Penis (tissue), 1 donor: ENCODE measurements around a stretch of chr6.

GRCh38 chr6:161216108-161217157 is 57.4 kb downstream of the AGPAT4 start:
- PRO-cap: no peak

- PRO-cap: no peak
Measured at GRCh38 chr6:161242088-161242720, 31.7 kb downstream of the AGPAT4 start.

DNA sequence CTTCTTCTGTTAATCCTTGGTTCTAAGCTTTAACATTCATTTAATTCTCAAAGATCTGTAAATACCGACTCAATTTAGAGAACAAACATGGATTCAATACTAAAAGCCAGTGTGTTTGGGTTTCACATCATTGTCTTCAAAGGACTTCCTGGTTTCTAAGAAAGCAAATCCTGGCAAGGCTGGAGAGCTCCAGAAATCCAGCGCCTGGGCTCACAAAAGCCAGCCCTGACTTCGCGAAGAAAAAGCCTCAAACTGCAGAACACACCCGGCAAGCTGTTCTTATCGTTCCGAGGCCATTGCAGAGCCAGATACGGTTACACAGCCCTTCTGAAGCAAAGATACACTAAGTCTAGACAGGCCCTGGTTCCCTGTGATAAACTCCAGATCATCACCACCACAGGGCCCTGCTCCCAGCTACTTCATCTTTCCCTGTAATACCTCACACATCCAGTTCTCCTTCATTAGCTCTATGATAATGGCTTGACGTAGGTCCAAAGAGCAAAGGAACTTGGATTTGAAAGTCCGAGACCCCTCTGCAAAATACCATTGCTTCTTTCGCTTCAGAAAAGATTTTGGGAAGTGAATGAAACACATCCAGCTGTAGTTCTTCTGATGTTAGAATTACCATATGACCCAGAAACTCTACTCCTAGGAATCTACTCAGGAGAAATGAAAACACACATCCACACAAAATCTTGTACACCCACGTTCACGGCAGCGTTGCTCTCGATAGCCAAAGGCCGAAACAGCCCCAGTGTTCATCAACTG is 19.0 kb downstream of the AGPAT4 start:
- PRO-cap: no peak

GRCh38 chr6:161359099-161359883 is 85.4 kb upstream of the AGPAT4 start:
- PRO-cap: no peak

GRCh38 chr6:162388147-162388500 is 339.4 kb downstream of the PRKN start:
- PRO-cap: no peak

DNA sequence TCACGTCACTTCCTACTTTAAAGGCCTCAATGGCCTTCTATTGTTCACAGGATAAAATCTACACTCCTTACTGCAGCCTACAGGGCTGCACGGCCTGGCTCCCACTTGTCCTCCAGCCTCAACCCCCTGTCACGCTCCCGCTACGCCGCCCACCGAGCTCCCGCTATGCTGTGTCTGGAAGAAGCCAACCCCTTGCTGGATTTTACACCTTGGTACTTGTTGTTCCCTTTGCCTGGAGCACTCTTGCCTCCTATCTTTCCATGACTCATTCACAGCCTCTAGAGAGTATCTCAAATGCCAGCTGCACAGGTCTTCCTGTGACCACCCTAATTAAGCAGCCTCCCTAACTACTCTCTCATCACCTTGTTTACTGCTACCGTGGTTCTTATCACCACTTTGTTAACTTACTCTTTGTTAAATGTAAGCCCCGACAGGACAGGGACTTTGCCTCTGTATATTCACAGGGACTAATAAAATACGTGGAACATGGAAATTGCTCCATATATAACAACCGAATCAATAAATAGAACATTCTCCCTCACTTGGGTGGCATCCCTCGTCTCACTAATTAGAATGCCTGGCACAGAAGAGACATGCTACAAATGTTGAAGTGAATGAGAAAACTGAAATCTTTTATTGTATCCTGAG is 259.8 kb downstream of the PRKN start:
- PRO-cap: no peak

DNA sequence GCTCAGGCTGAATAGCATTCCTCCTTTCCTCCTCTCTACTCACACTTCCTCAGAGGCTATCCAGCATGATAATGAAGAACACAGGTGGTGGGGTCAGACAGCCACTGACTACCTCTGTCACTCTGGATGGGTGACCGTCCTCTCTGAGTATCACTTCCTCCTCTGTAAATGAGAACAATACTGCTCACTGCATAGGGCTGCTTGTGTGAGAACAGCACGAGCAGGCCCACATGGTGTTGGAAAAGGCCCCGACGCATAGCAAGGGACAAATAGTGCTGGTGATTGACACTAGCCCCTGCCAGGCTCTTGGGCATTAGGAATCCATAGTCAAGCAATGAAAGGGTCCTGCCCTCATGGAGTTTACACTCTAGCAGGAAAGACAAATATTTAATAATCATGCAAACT is 239.1 kb downstream of the PRKN start:
- PRO-cap: no peak

GRCh38 chr6:162660441-162660906 is 67.1 kb downstream of the PRKN start:
- PRO-cap: no peak

DNA sequence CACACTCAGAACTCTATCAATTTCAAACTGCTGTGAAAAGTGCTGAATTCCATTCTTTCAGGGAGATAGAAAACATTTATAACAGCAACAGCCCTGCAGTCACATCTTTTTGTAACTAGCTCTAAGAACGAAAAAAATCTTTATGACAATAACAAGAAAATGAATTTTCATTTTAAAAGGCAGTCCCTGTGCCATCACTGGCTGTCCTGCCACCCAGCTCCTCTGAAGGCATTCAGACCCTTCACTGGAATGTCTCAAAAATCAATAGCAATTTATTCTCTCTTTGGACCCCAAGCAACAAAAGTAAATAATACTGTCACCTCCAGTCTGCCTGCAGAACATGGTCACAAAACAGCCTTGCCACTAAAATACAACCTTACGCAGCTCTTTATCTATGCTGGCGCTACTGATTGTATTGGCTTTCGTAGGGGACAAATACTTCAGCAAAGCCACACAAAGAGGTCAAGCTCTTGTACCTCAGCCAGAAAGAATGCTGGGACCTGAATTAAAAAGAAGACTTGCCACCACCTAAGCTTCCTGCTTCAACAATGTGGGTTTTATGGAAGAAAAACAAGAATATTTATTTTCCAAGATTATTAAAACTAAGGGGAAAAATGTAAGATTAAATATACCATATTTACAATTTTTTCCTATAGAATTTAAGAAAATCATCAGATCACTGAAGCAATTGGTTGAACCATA is 57.3 kb downstream of the PRKN start:
- PRO-cap: no peak

GRCh38 chr6:162868854-162869336 is 141.1 kb downstream of the PACRG start:
- PRO-cap: no peak

DNA sequence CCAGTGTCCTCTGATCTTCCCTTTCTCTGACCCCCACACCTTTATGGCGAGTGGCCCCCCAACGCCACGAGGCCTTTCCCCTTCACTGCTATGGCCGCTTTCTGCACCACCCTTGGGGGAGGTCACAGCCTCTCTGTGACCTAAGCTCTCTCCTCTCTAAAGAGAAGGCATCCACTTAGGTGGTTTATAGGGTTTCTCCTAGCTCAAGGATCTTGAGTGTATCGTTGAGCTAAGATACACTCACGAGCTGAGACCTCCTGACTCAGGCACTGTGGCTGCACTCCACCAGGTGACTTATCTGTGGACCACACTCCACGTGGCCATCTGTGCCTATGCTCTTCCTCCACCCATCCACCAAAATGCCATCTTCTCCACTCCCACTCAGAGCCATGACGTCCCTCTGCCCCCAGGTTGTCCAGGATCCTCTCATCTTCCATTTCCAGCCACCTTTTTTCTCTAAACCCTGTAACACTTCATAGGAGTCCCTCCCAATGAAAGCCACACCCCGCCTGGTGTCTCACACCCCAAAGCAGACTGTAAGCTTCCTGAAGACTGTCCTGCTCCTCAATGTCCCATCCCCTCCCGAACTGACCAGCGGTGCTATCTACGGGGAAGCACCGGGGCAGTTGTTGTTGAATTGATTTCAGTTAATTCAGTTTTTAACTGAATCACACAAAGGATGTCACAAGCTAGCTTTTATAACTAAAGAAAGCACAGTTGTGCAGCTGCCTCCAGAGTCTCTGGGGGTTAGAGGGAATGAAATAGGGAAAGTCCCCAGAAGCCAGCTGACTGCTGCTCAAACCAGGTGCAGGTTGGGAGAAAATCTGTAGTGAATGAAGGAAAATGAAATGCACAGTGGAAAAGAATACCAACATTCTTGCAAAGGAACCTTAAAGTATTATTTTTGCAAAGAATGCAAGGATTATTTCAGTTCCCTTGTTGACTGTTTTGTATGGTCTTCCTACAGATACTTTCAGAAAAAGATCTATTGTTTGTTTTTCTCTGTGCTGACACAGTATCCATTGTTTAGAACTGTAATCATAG is 222.8 kb upstream of the QKI start:
- PRO-cap: no peak

DNA sequence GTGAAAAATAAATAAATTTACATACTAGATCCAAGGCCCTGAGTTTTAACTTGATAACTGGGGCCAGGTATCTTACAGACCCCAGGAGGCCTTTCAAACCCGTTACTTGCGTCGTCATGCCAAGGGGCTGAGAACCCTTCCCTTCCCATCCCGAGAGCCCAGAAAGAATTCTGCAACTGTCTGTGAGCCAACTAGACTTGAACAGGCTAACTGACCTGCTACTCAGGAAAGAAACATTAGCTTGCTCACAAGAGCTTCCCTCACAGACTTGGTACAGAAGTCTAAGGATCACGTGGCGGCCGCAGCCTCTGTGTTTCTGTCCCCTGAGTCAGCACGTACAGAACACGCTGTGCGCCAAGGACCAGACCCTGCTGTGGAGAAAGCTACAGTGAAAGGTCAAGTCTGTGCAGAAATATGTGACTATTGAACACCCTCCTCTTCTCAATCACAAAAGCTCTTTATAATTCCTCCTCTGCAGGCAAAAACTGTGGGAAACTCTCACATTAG is 151.4 kb upstream of the QKI start:
- PRO-cap: no peak

DNA sequence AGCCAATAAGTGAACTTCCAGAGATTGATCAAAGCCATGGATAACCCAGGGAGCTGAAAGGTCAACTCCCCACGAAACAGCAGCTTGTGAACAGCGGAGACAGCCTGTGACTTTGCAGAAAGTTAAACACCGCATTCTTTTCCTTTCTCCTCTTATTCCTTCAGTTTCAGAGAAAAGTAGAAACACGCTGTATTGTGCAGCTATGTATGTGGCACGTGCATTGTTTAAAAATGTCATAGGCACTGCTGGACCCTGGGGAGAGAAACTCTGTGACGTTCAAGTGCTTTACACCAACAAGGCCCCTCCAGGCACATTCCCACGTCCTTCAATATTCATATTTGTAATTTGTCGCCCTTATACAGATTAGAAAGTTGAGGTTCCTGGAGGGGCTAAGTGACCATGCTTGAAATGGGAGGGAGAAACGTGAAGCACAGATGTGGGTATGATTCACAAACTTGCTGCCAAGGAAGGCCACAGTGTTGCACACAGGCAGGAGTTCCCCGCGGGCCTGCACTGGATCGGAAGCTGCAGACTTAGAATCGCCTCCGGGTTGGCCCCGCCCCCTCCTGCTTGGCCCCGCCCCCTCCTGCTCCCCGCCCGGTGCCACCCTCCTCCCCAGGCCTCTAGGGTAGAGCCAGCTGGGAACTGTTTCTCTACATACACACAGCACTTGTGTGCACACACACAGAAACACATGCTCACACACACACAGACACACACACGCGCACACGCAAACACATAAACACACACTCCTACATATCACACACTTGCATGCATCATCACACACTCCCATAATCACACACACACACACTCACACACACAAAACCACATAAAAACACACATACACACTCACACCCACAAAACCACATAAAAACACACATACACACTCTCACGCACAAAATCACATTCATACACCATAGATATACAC is 58.2 kb upstream of the QKI start:
- PRO-cap: unidirectional peak, plus-strand start at position 452 of the sequence

- PRO-cap: no peak
Measured at GRCh38 chr6:163398695-163399187, 15.8 kb upstream of the QKI start.

- PRO-cap: no peak
Measured at GRCh38 chr6:163412276-163412860, 2.1 kb upstream of the QKI start.

DNA sequence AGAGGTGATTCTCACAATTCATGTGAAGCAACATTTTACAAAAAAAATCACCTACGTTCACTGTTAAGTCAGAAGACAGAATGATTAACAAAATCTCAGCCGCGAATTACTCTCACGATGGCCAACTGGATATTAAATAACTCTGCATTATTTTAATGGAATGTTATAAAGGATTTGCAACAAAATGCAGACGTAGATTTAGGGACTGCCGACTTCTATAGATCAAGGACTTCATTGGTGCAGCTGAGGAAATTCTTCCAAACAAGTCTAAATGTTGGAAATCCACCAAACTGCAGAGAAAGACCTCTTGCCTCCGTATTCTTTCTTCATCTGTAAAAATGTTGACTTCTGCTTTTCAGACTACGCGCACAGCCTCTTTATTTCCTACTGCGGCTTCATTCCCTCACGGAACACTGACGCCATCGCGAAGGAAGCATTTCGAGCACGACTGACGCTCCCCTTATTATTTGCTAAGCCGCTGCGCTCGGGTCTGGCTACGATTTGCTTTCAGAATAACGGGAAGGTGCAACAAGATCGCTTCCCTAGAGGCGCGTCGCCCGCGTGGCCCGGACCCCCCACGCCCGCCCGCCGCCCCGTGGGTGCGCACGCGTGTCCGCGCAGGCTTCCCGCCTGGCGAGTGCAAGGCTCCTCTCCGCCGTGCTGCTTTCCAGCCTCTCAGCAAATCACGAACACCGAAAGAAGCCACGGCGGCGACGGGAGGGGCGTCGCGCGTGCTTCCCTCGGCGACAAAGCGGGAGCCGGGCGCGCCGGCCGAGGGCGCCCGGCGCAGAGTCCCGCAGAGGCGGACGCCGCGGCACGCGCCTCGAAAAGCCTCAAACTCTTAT is 1.4 kb upstream of the QKI start:
- PRO-cap: bidirectional peak, plus-strand start at position 398 of the sequence, minus-strand start at position 332 of the sequence

- PRO-cap: no peak
Measured at GRCh38 chr6:163455227-163455632, 40.7 kb downstream of the QKI start.

GRCh38 chr6:163458249-163458740 is 43.8 kb downstream of the QKI start:
- PRO-cap: no peak

GRCh38 chr6:163466117-163467198 is 51.9 kb downstream of the QKI start:
- PRO-cap: no peak

- PRO-cap: no peak
Measured at GRCh38 chr6:163475429-163476030, 61.0 kb downstream of the QKI start.